Kidney (tissue), 2 donors: ENCODE results near the gene CCDC74B.

DNA sequence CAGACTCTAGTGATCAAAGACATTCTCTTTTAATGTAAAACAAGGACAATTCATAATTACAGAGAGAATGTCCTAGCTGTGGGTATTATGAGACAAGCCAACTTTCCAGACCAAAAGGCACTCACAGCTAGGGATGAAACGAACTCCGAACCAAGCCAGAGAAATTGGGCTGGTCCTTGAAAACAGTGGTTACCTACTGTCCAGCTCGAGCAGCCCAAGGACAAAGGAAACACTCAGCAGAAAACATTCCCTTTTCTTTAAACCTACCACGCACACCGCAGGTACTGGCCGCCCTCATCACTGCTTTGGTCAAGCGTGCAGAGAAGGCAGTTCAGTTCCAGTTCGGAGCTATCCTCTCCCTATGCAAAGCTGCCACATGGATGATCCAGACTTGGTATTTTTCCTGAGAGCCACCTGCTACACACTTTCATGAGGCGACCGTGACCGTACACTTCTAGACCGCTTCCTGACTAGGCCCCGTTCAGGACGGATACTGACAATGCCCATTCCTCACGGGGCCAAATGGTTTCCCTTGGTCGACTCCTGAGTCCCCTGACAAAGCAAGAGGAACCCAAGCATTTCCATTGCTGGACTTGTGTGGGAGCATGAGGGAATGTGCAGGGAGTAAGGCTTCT is 4.2 kb upstream of the POLR2D start:
- PRO-cap = no peak
- RRBS = no CpG with 5 or more reads among the region's 16 CpGs

DNA sequence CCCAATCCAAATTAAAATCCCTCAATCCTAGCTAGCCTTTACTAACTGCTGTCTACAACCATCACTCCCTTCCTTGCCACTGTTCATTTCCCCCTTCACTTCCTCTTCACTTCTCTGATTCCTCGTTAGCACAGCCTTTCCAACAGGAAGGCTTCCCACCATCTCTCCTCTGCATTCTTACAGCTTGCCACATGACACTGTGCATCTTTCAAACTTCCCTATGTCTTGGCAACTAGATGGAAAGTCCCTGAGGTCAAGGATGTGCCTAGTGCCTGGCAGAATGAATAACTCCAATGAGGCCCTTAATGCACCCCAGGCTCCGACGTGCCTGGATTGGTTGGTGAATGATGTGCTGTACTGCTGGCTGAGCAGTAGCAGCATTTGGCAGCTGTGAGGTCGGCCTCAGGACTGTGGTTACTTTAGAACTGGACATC is 15.1 kb downstream of the SAP130 start:
- PRO-cap = no peak
- RRBS = no CpG with 5 or more reads among the region's 4 CpGs

- PRO-cap = bidirectional peak, plus-strand start at chr2:128028241, minus-strand start at chr2:128028093
- RRBS = under 1% methylated on average over 33 of the region's 57 CpGs
Measured at GRCh38 chr2:128028184-128028790, 428 bp upstream of the SAP130 start.

GRCh38 chr2:128280111-128280919 is 38.4 kb downstream of the HS6ST1 start:
- PRO-cap = no peak
- RRBS = no CpG with 5 or more reads among the region's 13 CpGs

DNA sequence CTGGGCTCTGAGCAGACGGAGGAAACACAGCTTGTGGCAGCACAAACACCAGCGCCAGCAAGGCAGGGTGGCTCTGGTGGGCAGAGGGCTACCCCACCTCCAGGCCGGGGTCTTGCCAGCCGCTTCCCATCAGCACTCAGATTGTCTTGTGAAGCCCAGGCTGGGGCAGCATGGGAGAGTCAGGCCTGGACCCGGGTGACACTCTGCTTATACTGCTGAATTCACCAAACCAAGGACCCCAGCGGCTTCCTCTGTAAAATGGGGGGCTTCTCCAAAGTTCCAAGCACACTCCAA is 18.9 kb downstream of the HS6ST1 start:
- PRO-cap = no peak
- RRBS = 84% methylated on average over 3 of the region's 6 CpGs

GRCh38 chr2:128307974-128308671 is 10.5 kb downstream of the HS6ST1 start:
- PRO-cap = no peak
- RRBS = no CpG with 5 or more reads among the region's 12 CpGs

DNA sequence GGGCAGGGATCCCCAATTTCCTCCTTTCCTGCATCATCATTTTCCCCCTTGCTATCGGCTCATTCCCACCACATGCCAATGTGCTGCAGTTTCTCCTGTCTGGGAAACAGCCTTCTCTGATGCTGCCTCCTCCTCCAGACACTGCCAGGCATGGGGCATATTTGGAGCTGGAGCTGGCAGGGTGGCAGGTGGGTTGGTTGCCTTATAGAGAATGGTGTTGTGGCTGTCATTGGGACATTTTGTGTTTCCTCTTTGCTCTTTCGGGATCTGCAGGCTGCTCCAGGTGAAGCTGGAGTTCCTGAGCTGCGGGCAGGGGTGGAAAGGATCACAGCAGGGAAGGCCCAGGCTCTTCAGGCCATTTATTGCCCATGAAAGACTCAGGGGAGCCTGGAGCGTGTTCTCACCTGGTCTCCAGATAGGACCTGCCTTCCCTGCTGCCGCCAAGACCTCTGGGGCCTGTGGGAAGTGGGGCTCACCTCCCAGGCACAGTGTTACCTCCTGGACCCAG is 192.4 kb upstream of the HS6ST1 start:
- PRO-cap = no peak
- RRBS = no CpG with 5 or more reads among the region's 5 CpGs

- PRO-cap = no peak
- RRBS = 19% methylated on average over 2 of the region's 6 CpGs
Measured at GRCh38 chr2:128754132-128754532, 435.5 kb upstream of the HS6ST1 start.

DNA sequence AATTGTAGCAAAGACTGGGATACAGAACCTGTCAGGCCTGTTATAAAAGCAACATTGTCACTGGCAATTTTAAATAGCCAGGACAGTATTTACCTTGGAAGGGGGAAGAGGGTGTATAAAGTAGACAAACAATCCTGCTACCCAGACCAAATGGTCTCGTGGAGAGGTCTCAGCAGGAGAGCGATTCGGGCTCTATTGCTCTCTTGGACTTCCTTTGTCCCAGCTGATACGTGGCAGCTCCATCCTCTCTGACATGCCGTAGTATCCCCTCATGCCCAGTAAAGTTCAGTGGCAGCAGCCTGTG is 740.4 kb upstream of the HS6ST1 start:
- PRO-cap = no peak
- RRBS = no CpG with 5 or more reads among the region's 5 CpGs

DNA sequence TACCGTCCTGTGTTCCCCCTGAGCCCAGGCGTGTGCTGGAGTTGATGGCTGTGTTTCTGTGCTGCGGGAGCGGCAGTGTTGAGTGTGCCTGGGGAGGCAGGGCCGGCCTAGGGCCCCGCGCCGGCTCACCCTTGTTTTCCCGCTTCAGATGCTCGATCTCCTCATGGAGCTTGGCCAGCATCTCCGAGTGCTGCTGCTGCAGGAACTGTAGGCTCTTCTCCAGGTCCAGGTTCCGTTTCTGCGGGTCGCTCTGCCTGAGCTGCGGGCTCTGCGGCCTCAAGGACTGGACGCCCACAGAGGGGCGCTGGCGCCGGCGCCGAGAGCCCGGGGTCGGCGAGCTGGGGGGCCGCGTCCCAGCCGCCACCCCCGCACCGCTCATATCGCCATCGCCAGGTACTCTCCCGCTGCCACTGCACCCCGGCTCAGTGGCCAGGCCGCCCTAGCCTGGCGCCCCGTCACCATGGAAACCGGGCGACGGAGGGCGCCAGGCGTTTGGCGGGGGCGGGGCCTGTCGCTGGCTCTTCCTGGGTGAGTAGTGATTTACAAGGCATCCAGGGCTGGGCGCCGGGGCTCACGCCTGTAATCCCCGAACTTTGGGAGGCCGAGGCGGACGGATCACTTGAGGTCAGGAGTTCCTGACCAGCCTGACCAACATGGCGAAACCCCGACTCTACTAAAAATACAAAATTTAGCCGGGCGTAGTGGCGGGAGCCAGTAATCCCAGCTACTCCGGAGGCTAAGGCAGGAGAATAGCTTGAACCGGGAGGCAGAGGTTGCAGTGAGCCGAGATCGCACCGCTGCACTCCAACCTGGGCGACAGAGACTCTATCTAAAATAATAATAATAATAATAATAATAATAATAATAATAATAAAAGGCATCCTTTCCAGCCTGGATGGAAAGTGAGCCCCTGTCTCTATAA is at the start of gene CCDC74B:
CCDC74B (minus strand) TSS at position 495 of the 922 bp plus-strand sequence.
- PRO-cap = no peak
- RRBS = under 1% methylated on average over 7 of the region's 63 CpGs

- PRO-cap = no peak
- RRBS = 95% methylated on average over 4 of the region's 17 CpGs
Measured at GRCh38 chr2:130154886-130155508, 10.1 kb upstream of the CCDC74B start.

DNA sequence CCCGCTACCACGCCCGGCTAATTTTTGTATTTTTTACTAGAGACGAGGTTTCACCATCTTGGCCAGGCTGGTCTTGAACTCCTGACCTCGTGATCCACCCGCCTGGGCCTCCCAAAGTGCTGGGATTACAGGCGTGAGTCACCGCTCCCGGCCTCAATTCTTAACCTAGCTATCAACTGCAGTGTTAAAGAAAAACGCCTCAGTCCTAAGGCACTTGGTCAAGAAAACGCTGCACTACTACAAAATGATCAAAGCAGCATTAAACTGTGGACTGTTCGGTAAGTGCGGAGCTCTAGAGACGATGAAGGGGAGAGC is 1.0 kb downstream of the SMPD4 start:
- PRO-cap = no peak
- RRBS = no CpG with 5 or more reads among the region's 14 CpGs

DNA sequence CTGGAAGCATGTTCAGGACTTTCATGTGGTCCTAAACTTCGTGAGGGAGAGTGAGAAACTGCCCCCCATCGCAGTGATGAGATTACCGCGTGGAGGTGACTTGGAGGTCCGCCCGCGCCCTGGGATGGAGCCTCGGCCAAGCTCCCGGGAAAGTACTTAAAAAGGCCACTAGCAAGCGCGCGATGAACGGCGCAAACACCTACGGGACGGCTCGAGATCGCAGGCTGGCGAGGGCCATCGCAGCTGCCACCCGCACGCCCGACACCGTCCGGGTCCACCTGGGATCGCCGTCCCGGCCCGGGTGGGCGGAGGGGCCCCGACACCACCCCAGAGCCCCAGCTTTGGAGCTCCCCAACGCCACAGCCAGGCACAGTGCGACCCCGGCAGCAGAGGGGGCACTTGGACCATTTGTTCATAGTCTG is 53.6 kb downstream of the CCDC115 start:
- PRO-cap = no peak
- RRBS = 76% methylated on average over 15 of the region's 34 CpGs

DNA sequence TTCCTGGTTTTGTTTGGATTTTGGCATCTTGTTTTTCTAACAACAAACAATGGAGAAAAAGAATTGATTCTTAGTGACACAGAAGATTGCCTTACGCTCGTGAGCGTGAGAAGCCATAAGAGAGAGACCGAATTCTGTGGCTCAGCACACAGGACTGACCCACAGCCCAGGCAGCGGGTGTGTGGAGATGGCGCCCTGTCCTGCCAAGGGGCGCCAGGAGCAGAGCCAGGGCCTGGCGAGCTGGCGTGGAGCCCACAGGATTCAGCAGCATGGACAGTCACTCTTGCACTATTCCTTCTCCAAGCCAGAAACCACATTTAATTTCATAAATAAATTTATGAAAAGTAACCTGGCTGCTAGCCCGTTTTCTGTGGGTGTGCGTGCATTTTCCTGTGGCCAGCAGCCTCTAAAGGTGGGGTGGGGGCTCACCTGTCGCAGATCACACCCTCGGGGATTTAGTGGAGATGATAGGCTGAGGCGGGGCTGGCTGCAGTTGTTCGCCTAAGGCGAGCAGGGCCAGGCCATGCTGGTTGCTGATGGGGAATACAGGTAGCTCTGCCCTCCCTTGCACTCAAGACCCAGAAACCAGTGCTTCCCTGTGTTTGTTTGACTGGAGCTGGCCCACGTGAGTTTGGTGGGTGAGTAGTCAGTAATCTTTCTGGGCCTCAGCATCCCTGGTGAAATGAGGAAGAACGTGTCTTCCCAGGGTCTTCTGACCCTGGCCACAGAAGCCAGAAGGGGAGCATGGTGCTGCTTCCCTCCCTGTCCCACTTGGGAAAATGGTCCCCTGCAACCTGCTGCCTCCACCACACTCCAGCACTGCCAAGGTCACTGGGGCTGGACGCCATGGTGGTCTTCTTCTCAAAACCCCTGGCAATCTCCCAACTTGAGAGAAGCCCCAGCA is 46.1 kb downstream of the FAM168B start:
- PRO-cap = no peak
- RRBS = no CpG with 5 or more reads among the region's 19 CpGs

DNA sequence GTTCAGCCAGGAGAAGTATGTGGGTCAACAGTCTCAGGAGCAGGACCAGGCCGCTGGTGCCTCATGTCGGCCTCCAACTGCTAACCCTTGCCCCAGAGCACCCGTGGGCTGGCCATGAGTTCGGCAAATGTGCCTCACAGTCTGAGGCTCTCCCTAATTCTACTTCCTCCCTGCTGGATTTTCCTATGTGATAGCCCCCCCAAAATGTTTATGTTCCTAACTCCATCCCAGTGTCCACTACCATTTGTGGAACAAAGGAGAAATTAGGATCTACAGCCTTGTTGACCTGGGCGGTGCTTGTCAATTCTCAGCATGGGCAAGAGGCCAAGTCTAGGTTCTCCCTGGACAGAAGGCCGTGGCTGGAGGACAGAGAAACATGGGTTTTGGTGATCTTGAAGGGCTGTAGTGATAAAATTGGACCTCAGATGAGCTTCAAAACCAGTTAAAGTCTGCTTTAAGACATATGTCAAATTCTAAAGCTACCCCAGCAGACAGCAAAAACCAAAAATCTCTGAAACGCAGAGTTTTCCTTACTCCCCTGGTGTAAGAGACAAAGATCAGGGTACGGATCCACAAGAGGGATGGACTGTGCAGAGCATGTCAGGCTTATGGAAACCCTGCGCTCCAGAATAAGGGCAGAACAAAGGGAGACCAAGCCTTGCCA is 15.8 kb downstream of the FAM168B start:
- PRO-cap = no peak
- RRBS = no CpG with 5 or more reads among the region's 9 CpGs

GRCh38 chr2:131127054-131127488 is 21.9 kb downstream of the PLEKHB2 start:
- PRO-cap = no peak
- RRBS = no CpG with 5 or more reads among the region's 4 CpGs

- PRO-cap = no peak
- RRBS = no CpG with 5 or more reads among the region's 6 CpGs
Measured at GRCh38 chr2:131368502-131368896, 4.5 kb upstream of the RAB6D start.

DNA sequence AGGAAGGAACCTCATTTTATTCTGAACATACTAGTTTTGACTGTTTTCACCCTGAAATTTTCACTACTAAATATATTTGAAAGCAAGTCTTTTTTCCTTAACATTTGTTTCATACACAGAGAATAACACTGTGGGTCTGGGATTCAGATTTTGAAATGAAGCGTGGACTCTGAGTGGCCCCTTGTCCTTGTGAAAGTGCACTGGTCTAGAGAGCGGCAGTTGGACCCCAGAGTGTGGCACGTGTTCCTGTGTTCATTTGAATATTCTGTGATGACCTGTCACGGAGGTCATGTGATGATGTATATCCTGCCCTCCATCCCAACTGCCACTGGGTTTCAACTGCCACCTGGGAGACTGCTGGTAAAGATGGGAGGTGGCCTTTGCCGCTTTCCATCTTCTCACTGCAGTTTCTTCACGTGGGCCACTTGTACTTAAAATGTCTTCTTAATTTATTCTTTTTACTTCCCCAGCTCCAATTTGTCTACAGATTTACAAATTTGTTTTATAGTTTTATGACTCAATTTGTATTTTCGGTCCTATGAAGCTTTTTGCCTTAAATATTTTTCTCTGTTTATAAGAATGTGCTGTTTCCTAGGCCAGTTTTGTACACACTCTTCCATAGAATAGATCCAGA is 38.7 kb upstream of the RAB6D start:
- PRO-cap = no peak
- RRBS = no CpG with 5 or more reads among the region's 7 CpGs

GRCh38 chr2:132267709-132268976 is 106.4 kb upstream of the ANKRD30BL start:
- PRO-cap = no peak
- RRBS = 18% methylated on average over 2 of the region's 42 CpGs

- PRO-cap = no peak
- RRBS = 11% methylated on average over 6 of the region's 23 CpGs
Measured at GRCh38 chr2:132304533-132305067, 112.0 kb upstream of the GPR39 start.